Fibroblast of villous mesenchyme (primary cell): ENCODE measurements around a stretch of chr2.

DNA sequence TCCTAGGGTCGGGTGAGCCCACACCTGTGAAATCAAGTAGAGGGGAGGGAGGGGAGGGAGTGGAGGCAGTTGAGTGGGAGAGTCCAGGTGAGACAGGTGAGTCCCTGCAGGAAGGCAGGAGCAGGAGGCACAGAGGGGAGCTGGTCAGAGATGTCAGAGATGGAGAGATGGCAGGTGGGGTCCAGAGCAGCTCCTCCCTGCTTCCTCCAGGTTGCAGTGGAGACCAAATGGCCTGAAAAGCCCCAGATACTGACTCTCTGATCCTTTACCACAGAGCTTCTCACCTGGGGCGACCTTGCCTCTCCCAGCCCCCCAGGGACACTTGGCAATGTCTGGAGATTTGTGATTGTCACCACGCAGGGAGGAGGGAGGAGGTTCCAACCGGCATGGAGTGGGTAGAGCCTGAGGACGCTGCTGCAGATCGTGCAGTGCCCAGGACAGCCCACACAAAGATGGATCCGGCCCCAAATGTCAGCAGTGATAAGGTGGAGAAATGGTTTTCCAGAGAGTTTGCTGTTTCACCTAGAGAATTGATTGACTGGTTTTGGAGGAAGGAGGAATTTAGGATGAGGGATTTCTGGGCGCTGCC is 55.4 kb downstream of the SH3BP4 start:
- CAGE, long polyA plus RNA, result no peak

DNA sequence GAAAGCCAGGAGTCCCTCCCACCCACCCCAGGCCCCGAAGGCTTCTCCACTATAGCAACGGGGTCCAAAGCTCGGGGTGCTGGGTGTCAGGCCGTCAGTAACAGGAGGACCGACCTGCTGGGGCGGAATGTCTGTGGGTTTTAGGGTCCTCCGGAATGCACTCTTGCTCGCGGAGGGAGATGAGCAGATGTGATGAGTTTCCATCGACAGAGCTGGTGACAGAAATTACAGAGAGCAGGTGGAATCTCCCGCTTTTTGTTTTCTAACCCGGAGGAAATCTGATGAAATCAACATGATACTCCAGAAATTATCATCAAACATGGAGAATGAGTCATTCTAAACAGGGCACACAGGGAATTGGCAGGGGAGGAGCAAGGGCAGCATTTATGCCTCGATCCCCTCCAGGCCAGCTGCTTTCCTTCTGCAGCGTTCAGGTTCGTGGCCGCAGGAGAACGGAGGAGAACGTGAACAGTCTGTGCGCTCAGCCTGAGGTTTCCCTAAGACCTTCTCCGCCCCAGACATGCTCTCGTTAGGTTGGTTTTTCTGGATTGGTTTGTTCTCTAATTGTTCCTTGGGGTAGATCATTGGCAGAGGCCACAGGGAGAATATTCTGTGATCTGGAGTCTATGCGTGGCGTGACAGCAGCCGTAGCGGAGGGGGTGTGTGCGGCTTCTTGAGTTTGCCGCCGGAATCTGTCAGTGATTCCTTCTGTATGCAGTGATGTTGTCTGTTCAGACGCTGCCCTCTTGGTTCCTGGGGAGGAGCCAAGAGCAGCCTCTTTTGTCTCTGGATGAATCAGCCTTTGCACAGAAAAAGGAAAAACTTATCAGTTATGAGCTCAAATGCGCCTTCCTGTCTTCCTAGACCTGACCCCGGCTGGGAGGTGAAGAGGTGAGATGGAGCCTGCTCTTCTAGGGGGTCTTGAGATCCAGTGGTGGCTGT is 75.8 kb downstream of the SH3BP4 start:
- CAGE, long polyA plus RNA, result no peak

DNA sequence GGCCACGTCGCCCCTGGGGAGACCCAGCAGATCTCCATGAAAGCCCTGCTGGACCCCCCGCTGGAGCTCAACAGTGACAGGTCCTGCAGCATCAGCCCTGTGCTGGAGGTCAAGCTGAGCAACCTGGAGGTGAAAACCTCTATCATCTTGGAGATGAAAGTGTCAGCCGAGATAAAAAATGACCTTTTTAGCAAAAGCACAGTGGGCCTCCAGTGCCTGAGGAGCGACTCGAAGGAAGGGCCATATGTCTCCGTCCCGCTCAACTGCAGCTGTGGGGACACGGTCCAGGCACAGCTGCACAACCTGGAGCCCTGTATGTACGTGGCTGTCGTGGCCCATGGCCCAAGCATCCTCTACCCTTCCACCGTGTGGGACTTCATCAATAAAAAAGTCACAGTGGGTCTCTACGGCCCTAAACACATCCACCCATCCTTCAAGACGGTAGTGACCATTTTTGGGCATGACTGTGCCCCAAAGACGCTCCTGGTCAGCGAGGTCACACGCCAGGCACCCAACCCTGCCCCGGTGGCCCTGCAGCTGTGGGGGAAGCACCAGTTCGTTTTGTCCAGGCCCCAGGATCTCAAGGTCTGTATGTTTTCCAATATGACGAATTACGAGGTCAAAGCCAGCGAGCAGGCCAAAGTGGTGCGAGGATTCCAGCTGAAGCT is 90.1 kb downstream of the SH3BP4 start:
- CAGE, long polyA plus RNA, result no peak

- CAGE, long polyA plus RNA, result no peak
Observed at GRCh38 chr2:235432588-235433579, 61.0 kb upstream of the AGAP1 start.

DNA sequence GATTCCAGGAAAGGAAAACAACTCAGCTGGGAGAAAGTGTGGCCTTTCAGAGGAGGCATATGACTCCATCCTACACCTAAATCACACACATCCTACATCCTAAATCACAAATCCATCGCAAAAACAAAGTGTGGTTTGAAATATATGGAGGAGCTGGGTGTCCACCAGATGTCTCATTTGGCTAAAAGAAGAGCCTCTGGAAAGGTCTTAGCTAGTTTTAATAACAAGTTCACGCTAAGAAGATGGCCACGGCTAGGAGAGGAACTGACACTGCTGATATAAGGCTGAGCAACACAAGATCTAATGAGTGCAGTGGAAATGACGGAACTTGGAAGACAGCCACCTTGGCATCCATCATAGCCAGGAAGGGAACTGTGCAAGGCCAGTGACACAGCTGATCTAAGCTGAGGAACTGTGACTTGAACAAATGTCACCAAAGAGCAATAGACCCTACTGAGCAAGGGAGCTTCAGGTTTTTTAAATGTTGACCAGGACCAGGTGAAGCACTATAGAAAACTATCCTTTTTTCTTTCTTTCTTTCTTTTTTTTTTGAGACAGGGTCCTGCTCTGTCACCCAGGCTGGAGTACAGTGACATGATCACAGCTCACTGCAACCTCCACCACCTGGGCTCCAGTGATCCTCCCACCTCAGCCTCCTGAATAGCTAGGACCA is 59.9 kb upstream of the AGAP1 start:
- CAGE, long polyA plus RNA, result no peak

GRCh38 chr2:235444246-235444859 is 49.5 kb upstream of the AGAP1 start:
- CAGE, long polyA plus RNA, result no peak

- CAGE, long polyA plus RNA, result no peak
Observed at GRCh38 chr2:235503812-235504593, 10.2 kb downstream of the AGAP1 start.

DNA sequence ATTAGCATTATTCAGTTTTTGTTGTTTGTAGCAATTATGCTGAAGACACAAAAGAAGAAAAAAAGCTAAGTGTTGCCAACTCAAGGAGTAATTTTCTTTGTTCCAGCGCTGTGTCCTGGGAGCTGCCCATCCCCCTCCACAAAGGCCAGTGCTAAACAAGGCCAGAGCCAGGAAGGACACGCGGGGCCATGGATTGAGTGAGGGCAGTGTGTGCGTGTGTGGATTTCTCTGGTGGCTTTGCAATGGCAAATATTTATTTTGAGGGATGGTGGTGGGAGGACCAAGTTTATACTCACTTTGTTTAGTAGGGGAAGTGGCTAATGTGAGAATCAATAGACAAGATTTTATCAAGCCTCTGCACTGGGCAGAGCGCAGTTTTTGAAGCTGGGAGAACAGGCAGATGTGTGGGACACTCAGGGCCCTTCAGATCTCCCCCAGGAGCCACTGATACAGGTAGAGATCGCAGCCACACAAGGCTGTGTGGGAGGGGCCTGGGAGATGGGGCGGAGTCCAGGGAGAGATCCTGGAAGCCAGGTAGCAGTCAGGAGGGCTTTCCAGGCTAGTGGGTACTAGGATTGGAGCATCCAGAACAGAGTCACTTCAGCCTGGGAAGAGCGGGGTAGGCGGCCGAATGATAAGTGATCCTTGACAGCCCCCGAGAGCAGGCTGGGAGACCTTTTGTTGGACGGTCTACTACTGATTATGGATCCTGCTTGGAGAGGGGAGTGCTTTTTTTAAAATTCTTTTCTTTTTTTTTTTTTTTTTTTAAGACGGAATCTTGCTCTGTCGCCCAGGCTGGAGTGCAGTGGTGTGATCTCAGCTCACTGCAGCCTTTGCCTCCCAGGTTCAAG is 11.6 kb downstream of the AGAP1 start:
- CAGE, long polyA plus RNA, result no peak

- CAGE, long polyA plus RNA, result no peak
Observed at GRCh38 chr2:235576976-235578207, 83.5 kb downstream of the AGAP1 start.

DNA sequence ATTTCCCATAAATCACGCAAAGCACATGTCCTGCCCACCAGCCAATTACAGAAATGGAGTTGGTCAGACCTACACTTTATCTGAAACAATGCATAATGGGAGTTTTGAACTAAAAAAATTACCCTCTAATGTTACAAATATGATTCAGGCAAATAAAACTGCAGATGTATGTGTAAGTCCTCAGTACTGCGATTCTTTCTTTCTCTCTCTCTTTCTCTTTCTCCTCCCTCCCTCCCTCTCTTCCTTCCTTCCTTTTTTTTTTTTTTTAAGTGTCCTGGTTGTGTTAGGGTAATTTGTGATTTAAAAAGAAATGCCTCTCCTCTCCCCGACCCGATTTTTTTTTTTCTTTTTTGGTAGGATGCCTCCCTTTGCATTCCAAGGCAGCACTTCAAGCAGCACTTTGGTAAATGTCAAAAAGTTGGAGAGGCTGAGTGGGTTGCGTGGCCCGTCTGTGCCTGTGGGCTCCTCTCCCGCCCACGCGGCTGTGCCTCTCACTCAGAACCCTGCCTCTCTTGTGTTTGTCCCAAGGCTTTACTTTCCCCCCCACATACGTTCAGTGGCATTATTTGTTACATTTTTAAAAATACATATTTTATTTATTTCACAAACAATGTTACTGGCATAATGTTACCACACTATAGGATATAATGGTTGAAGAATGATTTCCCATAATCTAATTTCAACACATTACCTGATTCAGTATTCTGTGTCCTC is 147.4 kb downstream of the AGAP1 start:
- CAGE, long polyA plus RNA, result no peak

DNA sequence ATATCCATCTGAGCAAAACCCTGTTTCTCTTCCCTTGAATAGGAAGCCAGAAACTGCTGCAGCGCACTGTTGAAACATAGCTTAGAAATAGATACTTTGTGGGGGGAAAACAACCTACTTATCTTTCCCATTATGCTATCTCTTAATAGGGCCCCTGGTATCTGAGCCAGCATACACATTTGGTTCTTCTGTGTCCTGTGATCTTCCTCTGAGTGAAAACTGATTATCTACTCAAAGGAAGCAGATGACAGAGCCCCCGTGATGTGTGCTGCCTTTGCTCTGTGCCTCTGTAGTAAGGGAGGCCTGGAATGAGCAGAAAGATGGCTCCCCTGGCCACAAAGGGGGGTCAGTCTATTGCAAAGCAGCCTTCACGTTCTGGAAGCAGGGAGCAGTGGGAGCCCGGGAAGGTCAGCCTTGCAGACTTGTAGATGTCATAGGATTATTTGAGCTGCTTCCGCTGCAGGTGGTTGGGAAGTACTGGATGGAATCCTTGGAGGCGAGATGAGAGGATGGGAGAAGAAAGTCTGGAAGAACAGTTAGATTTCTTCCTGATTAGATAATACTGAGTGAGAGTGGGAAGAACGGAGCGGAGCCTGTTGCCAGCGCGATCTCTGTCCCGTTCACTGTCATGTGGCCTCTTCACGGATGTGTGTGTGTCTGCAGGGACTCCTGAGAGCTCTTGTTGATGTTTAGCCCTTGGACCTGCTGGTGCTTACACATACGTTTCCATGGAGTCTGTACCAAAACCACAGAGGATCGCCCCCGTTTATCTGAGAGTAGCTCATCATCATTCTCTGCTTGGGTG is 150.1 kb downstream of the AGAP1 start:
- CAGE, long polyA plus RNA, result no peak

DNA sequence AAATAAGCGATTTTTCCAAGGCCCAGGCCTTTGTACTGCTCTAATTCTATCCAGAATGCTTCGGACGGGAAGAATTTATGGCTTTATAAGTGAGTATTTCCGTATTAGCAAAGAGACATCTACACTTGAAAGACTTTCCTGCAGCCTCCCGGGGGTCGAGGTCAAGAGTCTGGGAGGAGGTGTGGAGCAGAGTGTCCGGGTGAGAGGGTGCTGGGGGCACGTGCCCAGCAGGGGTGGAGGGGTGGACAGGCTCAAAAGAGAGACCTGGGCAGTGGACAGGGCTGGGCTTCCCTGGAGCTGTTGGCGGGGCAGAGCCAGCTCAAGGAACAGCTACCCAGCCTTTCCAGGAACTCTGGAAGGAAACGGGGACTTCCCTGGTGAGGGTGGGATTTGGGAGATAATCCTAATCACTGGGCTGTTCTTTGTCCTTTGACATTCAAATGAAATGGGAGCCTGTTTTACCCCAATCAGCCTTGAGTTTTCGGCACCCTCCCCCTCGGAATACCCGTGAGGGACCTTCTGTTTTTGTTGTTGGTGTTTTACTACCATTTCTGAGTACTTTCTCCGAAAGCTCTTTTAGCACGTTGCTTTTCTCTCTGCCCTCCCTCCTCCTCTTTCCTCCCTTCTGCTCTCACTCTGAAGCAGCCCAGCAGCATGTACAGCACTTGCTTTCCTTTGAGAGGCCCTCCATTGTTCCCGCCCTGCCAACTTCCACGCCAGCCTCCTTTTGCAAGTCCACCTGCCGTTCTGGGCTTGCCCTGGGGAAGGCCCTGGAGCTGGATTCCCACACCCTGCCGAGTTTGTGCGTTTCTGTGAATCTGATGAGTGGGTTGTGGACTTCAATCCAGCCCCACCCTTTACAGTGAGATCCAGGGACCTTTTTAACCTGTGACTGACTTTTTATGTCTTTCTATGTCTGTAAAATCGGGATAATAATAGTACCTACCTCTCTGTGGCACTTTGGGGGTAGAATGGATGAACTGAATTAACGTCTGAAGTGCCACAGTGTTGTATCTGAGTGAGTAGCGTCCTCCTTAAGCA is 164.8 kb downstream of the AGAP1 start:
- CAGE, long polyA plus RNA, result no peak

DNA sequence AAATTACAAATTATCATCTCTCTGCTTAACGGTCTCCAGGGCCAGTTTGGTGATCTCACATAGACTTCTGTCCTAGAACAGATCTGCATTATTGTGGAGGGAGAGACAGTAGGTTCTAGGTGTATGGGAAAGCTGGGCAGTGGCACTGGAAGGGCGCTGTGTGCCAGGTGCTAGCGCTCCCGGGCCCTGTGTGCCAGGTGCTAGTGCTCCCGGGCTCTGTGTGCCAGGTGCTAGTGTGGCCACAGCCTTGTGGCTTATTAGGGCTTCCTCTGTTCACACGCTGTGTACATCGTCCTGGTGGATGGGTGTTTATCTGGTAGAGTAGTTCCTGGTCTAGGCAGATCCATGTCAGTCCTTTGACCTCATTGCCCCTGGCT is 263.3 kb downstream of the AGAP1 start:
- CAGE, long polyA plus RNA, result no peak

DNA sequence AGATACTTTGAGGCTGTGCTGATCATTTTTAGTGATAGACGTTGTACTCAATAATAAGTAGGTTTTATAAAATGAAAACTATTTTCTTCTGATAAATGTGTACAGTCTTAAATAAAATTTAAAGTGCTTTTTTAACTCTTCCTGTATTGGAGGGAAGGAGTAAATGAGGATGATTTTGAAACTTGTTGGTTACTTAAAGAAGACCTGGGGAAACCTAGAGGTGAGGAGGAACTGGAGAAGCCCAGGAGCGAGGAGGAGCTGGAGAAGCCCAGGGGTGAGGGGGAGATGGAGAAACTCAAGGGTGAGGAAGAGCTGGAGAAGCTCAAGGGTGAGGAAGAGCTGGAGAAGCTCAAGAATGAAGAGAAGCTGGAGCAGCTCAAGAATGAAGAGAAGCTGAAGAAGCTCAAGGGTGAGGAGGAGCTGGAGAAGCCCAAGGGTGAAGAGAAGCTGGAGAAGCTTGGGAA is 328.3 kb downstream of the AGAP1 start:
- CAGE, long polyA plus RNA, result no peak

DNA sequence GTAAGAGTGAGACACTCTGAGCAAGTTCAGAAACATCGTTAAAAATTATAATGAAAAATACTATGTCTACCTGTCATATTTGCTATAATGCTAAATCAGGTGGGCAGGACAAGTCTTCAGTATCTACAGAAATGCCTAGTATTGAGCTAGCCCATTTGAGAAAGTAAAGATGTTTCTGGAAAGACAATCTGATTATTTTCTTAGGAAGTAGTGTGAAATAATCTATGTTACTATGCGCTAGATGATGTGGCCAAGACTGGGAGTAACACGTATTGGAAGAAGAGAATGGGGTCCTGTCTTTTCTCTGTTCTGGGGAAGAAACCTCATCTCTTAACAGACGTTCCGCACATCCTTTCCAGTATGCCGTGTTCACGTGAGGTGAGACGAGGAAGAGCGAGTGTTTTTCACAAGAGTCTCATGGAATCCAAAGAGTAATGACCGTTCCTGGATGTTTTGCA is 100.8 kb downstream of the GBX2 start:
- CAGE, long polyA plus RNA, result no peak

DNA sequence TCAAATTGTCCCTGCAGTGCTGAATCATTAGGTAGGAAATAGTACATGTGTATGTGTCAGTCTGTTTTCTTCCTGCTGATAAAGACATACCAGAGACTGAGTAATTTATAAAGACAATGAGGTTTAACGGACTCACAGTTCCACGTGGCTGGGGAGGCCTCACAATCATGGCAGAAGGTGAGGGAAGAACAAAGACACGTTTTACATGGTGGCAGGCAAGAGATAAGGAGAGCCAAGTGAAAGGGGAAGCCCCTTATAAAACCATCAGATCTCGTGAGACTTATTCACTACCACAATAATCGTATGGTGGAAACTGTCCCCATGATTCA is 2.6 kb downstream of the ASB18 start:
- CAGE, long polyA plus RNA, result no peak

GRCh38 chr2:236334338-236334897 is 70.2 kb upstream of the ASB18 start:
- CAGE, long polyA plus RNA, result no peak

DNA sequence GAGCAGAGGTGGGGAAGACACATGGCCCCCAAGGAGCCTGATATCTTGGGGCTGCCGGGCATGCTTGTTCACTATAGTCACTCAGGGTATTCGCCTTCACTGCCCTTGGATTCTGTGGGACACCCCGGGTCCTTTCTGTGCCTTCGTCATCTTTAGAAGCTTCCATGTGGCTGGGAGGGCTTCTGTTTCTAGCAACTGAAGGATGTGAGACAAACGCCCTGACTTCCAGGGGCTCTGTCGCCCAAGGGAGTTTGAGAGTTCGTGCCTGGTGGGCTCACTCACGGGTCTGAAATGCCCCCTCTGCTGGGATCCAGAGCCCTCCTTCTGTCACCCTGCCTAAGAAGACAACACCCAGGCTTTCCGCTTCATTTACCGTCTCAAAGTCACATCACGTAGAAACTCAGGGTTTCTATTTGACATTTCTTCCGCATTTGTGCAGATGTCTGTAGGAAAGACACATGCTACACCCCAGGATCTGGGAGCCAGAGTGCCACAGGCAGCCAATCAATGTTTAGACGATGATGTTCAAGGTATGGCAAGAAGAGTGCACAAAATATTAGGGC is 24.5 kb upstream of the ACKR3 start:
- CAGE, long polyA plus RNA, result no peak

GRCh38 chr2:236731853-236732641 is 162.4 kb downstream of the ACKR3 start:
- CAGE, long polyA plus RNA, result no peak

DNA sequence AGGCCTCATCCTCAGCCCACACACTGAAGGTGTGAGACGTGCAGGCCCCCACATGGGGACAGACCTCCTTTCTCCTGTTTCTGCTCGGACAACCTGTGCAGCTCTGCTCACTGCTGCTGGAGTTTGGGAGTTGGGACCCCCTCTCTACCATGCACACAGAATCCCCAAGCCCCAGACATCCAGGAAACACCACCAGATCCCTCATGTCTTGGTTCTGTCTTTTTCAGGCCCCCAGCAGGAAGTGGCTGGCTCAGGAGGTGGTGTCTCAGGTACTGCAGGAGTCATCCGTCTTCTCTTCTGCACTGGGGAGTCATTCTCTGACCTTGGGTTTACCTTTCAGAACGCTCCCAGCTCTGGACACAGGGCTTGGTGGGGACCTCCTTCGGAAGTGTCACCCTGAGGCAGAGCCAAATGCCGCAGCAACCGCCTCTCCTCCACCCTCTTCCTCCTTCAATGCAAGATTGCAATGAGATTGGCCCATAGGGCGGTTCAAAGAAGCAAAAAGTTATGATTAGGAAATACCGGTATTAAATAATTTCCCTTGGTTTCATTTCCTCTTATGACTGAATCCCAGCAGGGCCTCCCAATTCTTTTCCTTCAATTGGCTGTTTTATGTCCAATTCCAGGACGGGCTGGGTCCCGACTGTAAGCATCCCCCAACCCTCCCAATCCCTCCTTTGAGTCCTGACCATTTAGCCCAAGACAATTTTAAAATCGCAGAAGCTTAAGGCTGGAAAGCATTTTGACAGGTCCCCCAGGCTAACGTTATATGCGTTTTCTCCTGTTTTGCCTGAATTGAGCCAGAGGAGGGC is 178.7 kb downstream of the ACKR3 start:
- CAGE, long polyA plus RNA, result no peak